LHCN-M2 (cell line): ENCODE measurements around a stretch of chr6.

DNA sequence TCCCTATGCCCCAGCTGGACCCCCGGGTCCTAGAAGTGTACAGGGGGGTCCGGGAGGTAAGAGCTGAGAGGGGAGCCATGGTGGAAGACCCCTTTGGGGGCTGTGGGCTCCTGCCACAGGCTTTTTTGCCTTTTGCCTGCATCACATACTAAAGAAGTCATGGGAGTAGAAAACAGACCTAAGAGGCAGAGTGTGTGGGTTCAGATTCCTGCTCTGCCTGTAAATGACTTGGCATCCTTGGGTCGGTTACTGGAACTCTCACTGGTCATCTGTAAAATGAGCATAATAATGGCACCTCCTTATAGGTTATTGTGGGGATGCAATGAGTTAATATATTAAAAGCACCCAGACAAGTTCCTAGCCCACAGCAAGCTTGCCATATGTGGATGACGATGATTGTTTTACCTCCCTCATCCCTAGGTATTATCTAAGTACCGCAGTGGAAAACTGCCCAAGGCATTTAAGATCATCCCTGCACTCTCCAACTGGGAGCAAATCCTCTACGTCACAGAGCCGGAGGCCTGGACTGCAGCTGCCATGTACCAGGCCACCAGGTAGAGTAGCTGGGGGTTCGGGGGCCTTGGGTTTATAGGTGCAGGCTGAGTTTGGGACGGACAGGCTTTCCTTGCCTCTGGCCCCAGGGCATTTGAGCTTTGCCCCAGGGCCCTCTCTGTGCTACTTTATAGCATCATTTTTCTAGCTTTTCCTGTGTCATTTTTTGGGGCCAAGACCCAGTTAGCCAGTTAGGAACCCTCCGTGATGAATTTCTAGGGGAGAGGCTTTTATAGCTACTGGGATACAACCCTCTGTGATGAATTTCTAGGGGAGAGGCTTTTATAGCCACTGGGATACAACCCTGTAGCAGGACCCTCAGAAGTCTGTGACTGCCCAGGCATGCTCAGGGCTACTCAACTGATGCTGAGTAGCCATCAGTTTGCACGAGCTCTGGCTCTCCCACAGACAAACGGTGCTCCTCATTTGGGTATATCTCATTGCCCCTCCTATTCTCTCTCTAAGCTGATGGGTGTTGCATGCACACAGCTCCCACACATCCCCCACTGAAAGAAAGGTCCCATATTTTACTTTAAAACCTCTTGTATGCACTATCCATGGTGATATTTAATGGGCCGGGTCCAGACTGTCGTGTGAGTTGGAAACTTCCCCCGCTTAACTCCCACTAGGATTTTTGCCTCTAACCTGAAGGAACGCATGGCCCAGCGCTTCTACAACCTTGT lies 9.3 kb downstream of the BYSL start:
- RAMPAGE, long total RNA, result no peak

DNA sequence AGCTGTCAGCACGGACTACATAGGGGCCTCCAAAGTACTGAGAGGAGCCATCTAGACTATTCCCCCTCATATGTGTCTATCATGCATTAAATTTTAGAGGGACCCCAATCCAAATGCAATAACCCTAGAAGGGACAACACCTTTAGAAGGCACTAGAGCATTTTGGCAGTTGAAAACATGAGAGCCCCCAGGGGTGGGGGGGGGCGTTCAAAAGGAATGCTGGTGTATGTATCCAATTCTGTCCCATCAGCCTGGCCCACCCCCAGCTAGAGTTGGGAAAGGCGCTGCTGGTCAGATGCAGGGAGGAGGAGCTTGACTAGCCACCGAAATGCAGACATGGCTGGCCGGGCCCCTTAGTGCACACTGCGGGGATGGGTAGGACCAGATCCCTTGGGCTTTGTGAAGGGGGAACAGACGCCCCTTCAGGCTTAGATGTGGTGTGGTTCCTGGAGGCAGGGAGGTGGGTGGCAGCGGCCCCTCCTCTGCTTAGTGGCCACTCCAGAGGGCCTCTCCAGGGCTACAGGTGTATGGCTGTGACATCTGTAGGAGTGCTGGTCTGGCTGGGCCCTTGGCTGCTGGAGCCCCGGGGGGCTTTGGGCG lies 6.1 kb downstream of the CCND3 start:
- RAMPAGE, long total RNA, result no peak

- RAMPAGE, long total RNA, result no peak
Observed at GRCh38 chr6:41936023-41937029, 5.3 kb downstream of the CCND3 start.

DNA sequence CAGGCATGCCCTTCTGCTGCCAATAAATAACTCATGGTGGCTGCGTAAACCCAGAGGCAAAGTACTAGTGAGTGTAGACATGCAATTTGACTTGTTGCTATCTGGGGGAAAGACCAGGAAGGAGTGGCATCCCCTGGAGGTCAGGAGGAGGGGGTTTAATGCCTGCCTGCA lies 1.7 kb downstream of the CCND3 start:
- RAMPAGE, long total RNA, result no peak

DNA sequence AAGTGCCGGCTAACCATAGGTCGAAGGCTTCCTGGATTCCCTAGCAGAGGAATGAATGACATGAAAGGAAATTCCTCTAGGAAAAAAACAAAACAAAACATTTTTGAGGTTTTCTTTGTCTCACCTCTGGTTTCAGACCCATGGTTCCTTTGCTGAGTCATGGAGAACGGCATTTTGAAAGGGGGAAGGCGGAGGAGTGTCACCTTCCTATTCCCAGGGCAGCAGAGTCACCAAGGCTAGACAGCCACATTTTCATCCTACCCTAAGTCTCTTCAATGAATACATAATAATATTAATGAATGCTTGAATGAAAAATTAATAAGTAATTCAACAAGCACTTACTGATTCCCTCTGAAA lies 25.4 kb upstream of the CCND3 start:
- RAMPAGE, long total RNA, result no peak

- RAMPAGE, long total RNA, result no peak
Observed at GRCh38 chr6:42030500-42031289, 19.6 kb upstream of the TAF8 start.

DNA sequence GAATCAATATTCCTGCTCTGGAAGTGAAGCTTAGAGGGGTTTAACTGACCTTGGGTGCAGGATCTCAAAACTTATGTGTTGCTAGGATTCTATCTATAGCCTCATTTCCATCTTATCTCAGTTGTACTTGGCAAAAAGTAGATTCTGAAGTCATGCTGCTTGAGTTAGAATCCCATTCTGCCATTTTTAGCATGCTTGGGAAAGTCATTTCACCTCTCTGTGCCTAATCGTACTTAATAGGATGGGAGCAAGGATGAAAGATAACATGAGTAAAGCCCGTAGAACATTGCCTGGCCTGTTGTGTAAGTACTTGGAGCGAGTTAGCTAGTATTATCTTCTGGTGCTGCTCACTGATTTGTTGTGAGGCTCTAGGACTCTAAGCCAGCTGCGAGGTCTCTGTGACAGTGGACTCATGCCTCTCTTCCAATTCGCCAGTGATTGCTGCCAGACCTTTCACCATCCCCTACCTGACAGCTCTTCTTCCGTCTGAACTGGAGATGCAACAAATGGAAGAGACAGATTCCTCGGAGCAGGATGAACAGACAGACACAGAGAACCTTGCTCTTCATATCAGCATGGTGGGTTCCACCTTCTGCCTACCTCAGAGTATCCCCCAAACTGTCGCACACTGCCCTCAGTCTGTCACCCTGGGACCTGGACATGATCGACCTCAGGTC lies 17.8 kb downstream of the TAF8 start:
- RAMPAGE, long total RNA, result no peak

- RAMPAGE, long total RNA, result no peak
Observed at GRCh38 chr6:42099526-42100134, 42.8 kb downstream of the C6orf132 start.

DNA sequence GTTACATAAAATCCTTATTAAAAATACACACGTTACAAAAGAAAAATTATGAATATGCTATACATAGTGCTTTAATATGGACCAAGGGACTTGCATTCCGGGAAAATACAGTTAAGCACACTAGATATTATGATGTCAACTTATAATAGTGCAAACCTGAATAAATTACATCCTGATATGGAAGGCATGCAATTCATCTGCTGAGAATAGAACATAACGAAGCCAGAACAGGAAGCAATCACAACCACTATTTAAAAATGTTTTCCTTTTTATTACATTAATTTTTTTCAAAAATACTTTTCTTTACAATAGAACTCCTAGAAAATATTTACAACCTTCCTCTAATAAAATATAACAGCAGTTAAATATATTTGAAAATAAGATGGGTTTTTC lies 7.8 kb upstream of the MRPS10 start:
- RAMPAGE, long total RNA, result no peak

- RAMPAGE, long total RNA, result no peak
Observed at GRCh38 chr6:42269564-42270084, 52.0 kb upstream of the MRPS10 start.

DNA sequence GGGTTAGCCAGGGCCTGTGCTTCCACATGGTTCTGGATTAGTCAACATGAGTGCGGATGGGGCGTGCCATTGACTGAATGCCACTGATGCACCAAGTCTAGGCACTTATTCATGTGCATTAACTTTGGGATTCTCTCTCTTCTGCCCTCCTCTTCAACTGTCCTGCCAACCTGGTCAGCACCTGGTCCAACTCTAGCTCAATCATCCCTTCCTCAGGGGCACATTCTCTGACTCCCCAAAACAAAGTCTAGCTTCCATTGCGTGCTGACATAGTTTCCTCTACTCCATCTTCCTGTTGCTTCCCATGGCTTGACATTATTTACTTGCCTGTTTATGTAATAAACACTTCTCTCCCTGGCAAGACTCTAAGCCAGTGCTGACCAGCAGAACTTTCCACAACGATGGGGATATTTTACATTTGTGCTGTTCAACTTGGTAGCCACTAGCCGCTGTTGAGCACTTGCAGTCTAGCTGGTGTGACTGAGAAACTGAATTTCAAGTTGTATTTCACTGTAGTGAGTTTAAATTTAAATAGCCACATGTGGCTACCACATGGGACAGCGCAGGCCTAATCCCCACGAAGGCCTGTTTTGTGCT lies 116.1 kb downstream of the TRERF1 start:
- RAMPAGE, long total RNA, result no peak

- RAMPAGE, long total RNA, result no peak
Observed at GRCh38 chr6:42367740-42368076, 84.0 kb downstream of the TRERF1 start.

GRCh38 chr6:42452242-42452664 lies 527 bp upstream of the TRERF1 start:
- RAMPAGE, long total RNA, result no peak

DNA sequence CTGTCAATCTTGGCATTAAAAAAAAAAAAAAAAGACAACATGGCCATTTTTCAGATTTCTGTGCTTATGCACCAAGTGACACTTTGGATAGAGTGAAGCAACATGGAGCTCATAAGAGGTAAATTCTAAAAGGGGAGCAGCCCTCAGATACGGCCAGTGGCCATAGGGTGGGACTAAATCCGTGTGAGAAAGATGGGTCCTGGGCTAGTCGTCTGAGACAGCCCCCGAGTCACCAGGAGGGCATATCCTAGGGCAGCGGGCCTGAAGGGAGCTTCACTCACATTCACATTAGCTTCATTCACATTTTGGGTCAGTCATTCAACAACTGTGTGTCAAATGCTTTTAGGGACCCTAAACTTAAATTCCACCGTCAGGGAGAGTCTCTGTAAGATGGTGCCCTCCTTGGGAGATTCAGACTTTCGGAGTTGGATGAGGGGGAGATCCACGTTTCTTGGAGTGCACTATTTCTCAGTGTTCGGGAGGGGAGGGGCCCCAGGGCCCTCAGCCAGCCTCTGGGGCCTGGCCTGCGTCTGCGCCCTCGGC lies 24.5 kb downstream of the PRPH2 start:
- RAMPAGE, long total RNA, result no peak

GRCh38 chr6:42885932-42886483 lies 4.6 kb downstream of the C6orf226 start:
- RAMPAGE, long total RNA, result no peak

- RAMPAGE, long total RNA, result no peak
Observed at GRCh38 chr6:42963878-42964480, 3.4 kb downstream of the GNMT start.

GRCh38 chr6:42968908-42969937 lies 8.7 kb downstream of the GNMT start:
- RAMPAGE, long total RNA, result no peak

- RAMPAGE, long total RNA, result no peak
Observed at GRCh38 chr6:42985121-42985552, 767 bp downstream of the PPP2R5D start.

DNA sequence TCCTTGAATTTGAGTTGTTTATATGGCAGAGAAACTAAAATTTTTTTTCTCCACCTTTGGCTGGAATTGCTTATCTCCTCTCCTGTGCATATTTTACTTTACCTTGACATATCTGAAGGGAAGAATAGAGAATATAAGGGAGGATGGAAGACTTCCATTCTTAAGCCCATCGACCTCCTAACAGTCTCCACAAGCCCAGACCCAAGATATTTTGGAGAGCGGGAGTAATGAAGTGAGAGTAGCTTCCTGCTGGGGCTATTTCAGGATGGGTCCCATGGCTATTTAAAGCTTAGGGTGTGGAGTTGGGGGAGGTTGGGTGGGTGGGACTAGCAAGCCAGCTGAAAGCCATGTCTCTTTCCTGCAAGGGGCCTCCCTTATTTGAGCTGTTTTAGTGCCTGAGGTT lies 935 bp downstream of the KLHDC3 start:
- RAMPAGE, long total RNA, result no peak

GRCh38 chr6:43026967-43027736 lies 5.7 kb downstream of the RRP36 start:
- RAMPAGE, long total RNA, result no peak